Melanocyte of skin (primary cell): ENCODE data around the gene FGFBP2.

DNA sequence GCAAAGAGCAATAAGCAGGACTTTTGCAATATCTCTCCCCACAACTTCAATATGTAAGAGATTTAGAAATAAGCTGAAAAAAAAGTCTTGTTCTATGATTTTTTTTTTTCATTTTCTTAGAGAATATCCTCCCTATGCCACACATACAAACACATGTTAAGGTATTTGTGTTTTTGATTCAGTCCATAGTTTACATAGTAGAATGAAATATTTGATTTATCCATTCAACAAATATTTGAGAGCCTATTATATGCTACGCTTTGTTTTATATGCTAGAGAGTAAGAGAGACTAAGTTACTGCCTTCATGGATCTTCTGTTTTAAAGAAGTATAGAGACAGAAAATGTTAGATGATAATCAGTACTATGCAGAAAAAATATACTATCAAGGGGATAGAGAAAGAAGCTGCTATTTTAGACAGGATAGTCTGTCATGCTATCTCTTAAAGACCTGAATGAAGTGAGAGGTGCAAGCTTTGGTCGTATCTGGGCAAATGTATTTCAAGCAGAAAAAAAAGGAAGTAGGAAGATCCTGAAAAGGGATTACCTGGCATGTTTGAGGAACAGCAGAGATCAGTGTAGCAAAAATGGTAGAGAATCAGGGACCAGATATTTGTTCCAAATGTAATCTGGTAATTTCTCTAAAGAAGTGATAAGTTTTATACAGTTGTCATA, 26.1 kb downstream of the CPEB2 start:
- CAGE, long polyA plus RNA, 2 experiments, result no peak in any of the 2 experiments

GRCh38 chr4:15145500-15146053, 143.3 kb downstream of the CPEB2 start:
- CAGE, long polyA plus RNA, 2 experiments, result no peak in any of the 2 experiments

DNA sequence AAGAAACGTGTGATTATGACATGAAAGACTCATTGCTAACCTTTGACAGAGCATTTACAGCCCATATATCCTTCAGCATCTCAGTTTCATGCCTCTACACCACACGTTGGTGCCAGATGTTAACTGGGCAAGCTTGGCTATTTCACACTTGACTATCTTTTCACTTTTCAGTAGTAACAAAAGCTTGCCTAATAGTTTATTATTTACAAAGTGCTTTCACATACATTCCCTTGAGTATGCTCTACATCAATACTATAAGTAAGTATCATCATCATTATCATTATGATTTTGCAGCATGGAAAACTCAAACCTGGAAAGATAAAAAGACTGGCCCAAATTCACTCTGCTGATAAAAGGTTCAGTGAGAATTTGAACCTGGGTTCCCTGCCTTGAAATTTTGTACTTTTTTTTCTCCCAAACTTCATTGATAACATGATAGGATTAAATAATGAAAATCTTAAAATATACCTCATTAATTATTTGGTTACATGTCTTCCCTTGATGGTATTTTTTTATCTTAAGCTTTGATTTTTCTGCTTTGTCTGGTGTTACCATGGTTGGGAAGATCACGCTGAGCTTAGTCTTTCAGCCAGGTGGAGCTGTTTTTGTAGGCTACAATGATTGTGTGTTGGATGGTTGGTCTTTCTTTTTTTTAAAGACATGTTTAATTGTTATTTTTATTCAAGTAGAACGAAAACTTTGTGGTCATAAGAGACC, 65.0 kb upstream of the C1QTNF7 start:
- CAGE, long polyA plus RNA, 2 experiments, result no peak in any of the 2 experiments

DNA sequence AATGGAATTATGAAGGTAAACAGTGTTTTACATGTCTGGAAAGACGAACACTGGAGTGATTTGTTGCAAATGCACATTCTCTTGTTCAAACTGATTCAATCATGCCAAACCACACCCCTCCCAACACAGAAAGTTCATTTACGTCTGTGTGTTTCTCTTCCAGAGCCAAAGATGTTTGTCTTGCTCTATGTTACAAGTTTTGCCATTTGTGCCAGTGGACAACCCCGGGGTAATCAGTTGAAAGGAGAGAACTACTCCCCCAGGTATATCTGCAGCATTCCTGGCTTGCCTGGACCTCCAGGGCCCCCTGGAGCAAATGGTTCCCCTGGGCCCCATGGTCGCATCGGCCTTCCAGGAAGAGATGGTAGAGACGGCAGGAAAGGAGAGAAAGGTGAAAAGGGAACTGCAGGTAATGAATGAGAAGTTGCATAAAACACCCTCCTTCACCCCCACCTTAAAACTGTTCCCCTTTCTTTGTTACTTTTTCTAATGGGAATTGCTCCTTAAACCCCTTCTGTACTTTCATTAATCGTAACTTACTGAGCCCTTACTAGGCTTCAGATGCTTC, 7.8 kb downstream of the C1QTNF7 start:
- CAGE, long polyA plus RNA, 2 experiments, result no peak in any of the 2 experiments

DNA sequence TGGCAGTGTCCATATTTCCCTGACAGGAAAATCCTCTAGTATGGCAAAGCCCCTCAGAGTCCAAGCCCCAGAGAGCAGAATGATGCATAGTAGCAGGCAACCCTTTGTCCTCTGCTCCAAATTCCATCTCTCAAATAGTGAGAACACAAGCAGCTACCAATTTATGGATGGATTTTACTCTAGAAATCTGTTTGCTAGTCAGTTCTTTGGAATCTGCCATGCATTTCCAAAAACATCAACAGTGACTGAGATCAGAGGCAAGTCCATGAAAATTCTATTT, 10.1 kb upstream of the CC2D2A start:
- CAGE, long polyA plus RNA, 2 experiments, result no peak in any of the 2 experiments

- CAGE, long polyA plus RNA, 2 experiments, result no peak in any of the 2 experiments
These were observed at the start of gene FGFBP2 for GRCh38 chr4:15962634-15963588. TSS of gene FGFBP2 (minus strand) at chr4:15963175.

GRCh38 chr4:16057119-16057439, 26.7 kb downstream of the PROM1 start:
- CAGE, long polyA plus RNA, 2 experiments, result no peak in any of the 2 experiments

GRCh38 chr4:16082843-16083046, 1.1 kb downstream of the PROM1 start:
- CAGE, long polyA plus RNA, 2 experiments, result no peak in any of the 2 experiments

GRCh38 chr4:16256200-16257004, 30.1 kb upstream of the TAPT1 start:
- CAGE, long polyA plus RNA, 2 experiments, result no peak in any of the 2 experiments

GRCh38 chr4:16683960-16684585, 214.4 kb downstream of the LDB2 start:
- CAGE, long polyA plus RNA, 2 experiments, result no peak in any of the 2 experiments

GRCh38 chr4:16896213-16896724, 2.2 kb downstream of the LDB2 start:
- CAGE, long polyA plus RNA, 2 experiments, result no peak in any of the 2 experiments

DNA sequence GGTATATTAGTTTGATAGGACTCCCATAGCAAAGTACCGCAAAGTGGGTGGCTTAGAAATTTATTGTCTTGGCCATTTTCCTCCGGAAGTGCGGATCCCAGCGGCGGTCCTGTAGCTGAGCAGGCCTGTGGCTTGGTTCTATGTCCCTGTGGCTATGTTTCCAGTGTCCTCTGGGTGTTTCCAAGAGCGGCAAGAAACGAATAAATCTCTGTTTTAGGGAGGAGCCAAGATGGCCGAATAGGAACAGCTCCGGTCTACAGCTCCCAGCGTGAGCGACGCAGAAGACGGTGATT, 44.1 kb upstream of the LDB2 start:
- CAGE, long polyA plus RNA, 2 experiments, result no peak in any of the 2 experiments

- CAGE, long polyA plus RNA, 2 experiments, result no peak in any of the 2 experiments
These were observed 70.9 kb upstream of the LDB2 start for GRCh38 chr4:16969511-16969653.

DNA sequence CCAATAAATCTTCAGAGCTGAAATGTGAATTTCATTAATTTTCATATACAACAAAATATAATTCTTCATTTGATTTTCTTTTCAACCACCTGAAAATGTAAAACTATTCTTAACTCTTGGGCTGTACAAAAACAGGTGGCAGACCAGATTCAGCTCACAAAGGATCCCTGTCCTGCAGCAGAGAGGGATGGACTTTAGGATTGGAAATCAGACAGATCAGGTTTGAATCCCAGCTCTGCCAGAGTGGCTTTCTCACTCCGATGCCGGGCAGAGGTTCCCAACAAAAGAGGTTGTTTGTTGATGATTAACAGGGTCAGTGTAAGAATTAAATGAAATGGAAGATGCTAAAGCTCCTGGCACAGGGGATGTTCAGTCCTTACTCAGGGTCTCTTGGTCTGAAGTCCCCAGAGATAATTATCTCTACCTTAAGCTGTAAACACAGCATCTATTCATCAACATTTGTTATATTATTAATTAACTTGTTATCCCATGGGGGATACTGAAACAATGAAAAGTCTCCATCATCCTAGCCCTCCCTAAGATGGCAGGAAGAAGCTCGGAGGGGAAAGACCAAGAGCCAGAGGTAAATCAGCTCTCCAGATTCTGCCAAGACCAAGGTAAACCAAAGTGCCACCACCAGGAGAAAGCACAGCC, 1.7 kb downstream of the QDPR start:
- CAGE, long polyA plus RNA, 2 experiments, result no peak in any of the 2 experiments

DNA sequence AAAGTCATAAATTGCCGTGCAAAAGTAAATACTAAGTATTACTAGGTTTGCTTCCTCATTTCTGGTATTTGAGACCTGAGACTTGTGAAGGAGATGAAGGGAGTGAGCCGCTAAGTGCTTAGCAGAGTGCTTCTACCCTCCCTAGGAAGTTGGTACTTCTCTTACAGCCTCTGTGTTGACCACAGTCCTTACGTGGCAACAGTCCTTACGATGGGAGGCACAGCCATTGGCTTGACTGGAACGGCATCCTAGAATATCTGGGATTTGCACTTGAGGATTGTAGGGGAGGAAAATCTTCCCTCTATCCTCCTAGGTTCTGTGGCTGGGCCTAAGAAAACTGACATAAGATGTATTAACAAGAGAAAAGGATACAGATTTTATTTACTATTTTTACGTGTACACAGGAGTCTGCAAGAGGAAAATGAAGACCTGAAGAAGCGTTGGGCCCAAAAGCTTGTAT, 1.7 kb downstream of the LAP3 start:
- CAGE, long polyA plus RNA, 2 experiments, result no peak in any of the 2 experiments

GRCh38 chr4:17583276-17583963, 6.4 kb downstream of the LAP3 start:
- CAGE, long polyA plus RNA, 2 experiments, result no peak in any of the 2 experiments

GRCh38 chr4:17781762-17782005, 263 bp upstream of the FAM184B start:
- CAGE, long polyA plus RNA, 2 experiments, result no peak in any of the 2 experiments

DNA sequence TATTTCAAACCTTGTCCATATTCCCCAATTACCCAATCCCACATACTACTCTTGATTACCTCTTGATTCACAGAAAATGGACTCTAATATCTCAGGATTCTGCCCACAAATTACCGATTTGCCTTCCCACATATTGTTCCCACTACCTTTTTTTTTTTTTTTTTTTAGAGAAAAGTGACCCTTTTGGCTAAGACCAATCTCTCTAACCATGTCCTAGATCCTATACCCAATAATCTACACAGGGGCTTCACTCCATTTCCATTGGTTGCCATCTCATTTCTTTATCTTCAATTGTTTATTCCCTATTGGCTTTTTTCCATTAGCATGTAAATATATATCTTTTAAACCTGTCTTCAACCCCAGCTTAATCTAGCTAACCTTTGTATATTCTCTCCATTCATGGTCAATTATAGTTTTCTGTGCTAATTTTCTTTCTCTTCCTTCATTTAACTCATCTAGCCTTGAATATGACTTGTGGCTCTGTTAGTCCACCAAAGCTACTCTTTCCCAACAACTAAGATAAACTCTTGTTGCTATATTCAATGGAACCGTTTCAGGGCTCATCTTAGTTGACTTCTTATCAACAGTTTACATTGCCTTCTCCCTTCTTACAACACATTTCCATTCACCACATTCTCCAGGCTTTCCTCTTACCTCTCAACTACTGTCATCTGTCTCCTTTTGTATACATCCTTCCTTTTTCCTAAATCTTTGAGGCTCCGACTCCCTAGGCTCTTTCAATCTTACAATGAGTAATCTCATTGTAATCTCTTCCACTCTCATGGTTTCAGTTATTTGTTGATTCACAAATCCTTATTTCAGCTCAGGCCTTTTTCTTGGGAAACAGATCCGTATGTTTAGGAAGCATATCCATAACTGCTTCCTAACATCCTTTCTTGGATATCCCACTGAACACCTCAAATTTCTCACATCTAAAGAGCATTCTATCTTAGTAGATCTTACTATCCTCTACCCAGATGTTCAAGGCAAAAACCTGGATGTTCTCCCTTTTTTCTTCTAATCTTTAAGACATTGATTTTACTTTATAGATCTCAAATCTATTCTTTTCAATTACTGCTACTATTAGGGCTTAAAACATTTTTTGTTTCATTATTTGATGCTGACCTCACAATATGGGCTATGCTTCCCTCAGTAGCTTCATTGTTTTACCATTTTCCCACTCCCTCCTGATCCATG, 58.5 kb downstream of the NCAPG start:
- CAGE, long polyA plus RNA, 2 experiments, result no peak in any of the 2 experiments

GRCh38 chr4:19694031-19694641, 557.6 kb upstream of the SLIT2 start:
- CAGE, long polyA plus RNA, 2 experiments, result no peak in any of the 2 experiments

GRCh38 chr4:20253279-20253612, 1.5 kb downstream of the SLIT2 start:
- CAGE, long polyA plus RNA, 2 experiments, result no peak in any of the 2 experiments